Sigmoid colon (tissue), 4 donors: ENCODE measurements around a stretch of chr7.

DNA sequence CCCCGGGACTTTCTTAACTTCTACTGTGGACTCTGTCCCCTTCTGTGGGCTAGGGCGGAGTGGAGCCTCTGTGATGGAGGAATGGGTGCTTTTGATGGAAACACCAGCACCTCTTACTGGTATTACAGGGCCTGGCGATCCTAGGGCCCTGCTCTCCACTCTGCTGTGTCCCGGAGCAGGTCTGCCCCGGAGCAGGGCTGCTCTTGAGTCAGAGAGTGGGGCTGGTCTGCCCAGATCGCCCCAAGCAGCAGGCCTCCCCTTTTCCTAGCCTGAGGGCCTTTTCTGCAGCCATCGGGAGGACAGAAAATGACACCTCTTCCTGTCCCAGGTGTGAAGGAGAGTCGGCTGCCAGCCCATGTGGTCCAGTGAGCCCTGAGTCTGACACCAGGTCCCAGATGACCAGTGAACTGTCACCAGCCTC is 1.4 kb downstream of the ZNF282 start:
- PRO-cap: no peak
- RAMPAGE, long total RNA, 4 experiments: no peak in any of the 4 experiments

DNA sequence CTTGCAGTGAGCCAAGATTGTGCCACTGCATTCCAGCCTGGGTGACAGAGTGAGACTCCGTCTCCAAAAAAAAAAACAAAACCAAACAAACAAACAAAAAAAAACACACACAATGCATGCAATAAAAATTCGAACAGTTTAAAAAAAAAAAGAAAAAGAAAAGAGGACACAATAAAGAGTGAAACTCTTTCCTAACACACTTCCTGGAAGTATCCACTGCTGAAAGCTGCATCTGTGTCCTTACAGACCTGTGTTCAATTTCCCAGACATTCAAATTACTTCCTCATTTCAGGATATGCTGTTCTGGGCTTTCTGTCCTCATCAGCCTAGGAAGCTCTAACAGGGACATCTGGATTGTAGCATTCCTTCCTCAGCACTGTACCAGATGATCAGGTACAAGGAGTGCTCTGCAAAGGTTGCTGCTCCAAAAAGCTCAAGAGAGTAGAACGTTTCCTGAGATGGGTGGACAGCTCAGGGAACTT is 10.8 kb upstream of the ZNF212 start:
- PRO-cap: no peak
- RAMPAGE, long total RNA, 4 experiments: no peak in any of the 4 experiments

GRCh38 chr7:149283955-149284674 is 22.1 kb downstream of the ZNF783 start:
- PRO-cap: no peak
- RAMPAGE, long total RNA, 4 experiments: no peak in any of the 4 experiments

- PRO-cap: no peak
- RAMPAGE, long total RNA, 4 experiments: no peak in any of the 4 experiments
Observed at GRCh38 chr7:149285621-149286184, 23.7 kb downstream of the ZNF783 start.

- PRO-cap: no peak
- RAMPAGE, long total RNA, 4 experiments: no peak in any of the 4 experiments
Observed at GRCh38 chr7:149474110-149475000, 13.5 kb upstream of the ZNF777 start.

GRCh38 chr7:149496756-149497399 is 731 bp downstream of the ZNF746 start:
- PRO-cap: no peak
- RAMPAGE, long total RNA, 4 experiments: no peak in any of the 4 experiments

- PRO-cap: no peak
- RAMPAGE, long total RNA, 4 experiments: start-site peak on the minus strand in 1 of 4 experiments, at chr7:149606376-149606517 at its widest, 17 reads per replicate
Observed at GRCh38 chr7:149605956-149607020, 108.5 kb upstream of the KRBA1 start.

DNA sequence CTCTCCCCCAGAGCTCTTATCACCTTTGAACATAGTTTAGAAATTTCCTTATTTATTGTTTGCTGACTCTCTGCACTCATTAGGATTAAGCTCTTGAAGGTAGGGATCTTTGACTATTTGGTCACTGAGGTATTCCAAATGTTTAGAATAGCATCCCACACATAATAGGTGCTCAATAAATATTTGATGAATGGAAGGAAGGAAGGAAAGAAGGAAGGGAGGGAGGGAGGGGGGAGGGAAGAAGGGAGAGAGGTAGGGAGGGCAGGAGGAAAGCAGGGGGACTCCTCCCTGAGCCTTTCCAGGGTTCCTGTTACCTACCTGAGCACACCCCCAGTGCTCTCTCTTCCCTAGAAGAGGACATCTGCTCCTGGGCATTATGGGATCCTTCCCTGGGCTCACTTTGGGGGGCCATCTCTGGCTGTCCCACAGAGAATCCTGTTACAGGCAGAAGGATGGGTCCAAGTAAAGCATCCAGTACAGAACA is 3.2 kb downstream of the ZNF467 start:
- PRO-cap: no peak
- RAMPAGE, long total RNA, 4 experiments: no peak in any of the 4 experiments

DNA sequence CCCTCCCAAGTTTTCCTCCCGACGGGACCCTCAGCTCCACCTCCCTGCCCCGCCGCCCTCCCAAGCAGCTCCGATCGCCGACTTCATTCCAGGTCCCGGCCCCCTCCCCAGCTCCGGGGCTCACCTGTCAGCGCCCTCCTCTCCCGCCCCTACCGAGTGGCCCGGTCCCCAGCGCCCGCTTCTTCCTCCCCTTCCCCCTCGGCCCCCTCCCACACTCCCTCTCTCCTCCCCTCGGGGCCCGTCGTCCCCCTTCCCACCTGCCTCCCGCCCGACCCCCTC is 869 bp downstream of the ZNF467 start:
- PRO-cap: no peak
- RAMPAGE, long total RNA, 4 experiments: no peak in any of the 4 experiments

GRCh38 chr7:149847646-149848231 is 9.6 kb downstream of the ZNF862 start:
- PRO-cap: no peak
- RAMPAGE, long total RNA, 4 experiments: no peak in any of the 4 experiments

DNA sequence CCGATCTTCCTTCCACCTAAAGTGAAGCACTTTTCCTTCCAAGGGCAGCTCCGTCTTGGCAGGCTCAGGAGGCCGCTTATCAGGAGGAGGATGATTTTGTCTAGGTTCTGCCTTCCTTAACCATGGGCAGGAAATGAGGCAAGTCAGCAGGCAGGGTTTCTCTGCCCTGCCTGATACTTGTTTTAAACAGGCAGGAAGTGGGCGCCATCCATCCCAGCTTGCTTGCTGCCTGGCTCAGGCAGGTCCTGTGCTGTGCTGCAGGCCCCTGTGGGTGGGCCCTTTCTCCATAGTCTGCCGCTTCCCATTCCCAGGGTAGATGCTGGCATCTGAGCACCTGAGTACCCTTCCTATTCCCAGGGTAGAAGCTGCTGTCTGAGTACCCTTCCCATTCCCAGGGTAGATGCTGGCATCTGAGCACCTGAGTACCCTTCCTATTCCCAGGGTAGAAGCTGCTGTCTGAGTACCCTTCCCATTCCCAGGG is 8.2 kb upstream of the ATP6V0E2 start:
- PRO-cap: no peak
- RAMPAGE, long total RNA, 4 experiments: no peak in any of the 4 experiments

- PRO-cap: no peak
- RAMPAGE, long total RNA, 4 experiments: no peak in any of the 4 experiments
Observed at GRCh38 chr7:149874169-149874378, 305 bp downstream of the ATP6V0E2 start.

- PRO-cap: no peak
- RAMPAGE, long total RNA, 4 experiments: no peak in any of the 4 experiments
Observed at GRCh38 chr7:150369885-150370604, 1.4 kb downstream of the REPIN1 start.

- PRO-cap: no peak
- RAMPAGE, long total RNA, 4 experiments: no peak in any of the 4 experiments
Observed at GRCh38 chr7:150374016-150374860, 4.9 kb upstream of the ZNF775 start.

DNA sequence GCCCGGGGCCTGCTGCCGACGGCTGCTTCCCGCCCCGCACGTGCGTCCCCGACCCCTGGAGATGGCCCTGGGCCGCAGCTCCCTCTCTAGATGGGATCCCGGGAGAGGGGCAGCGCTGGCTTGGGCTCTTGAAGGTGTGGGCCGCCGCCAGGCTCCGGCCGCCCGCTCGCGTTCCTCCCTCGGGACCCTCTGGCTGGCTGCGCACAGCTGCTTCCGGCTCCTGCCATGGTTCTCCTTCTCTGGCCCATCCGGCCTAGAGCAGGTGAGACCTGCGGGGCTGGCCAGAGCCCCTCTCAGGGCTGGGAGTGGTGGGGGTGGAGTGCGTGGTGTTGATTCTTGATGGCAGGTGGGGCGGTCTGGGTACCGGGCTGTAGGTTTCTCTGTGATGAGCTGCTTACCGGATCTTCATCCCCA is 2.8 kb downstream of the ENSG00000284691 start:
- PRO-cap: no peak
- RAMPAGE, long total RNA, 4 experiments: no peak in any of the 4 experiments

GRCh38 chr7:150479045-150479535 is 28.7 kb downstream of the GIMAP8 start:
- PRO-cap: no peak
- RAMPAGE, long total RNA, 4 experiments: no peak in any of the 4 experiments

DNA sequence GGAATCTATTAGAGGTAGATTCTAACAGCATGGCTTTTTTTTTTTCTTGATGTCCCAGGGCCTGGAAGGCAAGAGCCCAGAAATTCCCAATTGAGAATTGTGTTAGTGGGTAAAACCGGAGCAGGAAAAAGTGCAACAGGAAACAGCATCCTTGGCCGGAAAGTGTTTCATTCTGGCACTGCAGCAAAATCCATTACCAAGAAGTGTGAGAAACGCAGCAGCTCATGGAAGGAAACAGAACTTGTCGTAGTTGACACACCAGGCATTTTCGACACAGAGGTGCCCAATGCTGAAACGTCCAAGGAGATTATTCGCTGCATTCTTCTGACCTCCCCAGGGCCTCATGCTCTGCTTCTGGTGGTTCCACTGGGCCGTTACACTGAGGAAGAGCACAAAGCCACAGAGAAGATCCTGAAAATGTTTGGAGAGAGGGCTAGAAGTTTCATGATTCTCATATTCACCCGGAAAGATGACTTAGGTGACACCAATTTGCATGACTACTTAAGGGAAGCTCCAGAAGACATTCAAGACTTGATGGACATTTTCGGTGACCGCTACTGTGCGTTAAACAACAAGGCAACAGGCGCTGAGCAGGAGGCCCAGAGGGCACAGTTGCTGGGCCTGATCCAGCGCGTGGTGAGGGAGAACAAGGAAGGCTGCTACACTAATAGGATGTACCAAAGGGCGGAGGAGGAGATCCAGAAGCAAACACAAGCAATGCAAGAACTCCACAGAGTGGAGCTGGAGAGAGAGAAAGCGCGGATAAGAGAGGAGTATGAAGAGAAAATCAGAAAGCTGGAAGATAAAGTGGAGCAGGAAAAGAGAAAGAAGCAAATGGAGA is 5.1 kb downstream of the GIMAP4 start:
- PRO-cap: no peak
- RAMPAGE, long total RNA, 4 experiments: no peak in any of the 4 experiments

GRCh38 chr7:150629060-150630105 is 2.8 kb downstream of the GIMAP6 start:
- PRO-cap: no peak
- RAMPAGE, long total RNA, 4 experiments: no peak in any of the 4 experiments

GRCh38 chr7:150686083-150686717 is 694 bp downstream of the GIMAP2 start:
- PRO-cap: no peak
- RAMPAGE, long total RNA, 4 experiments: no peak in any of the 4 experiments

DNA sequence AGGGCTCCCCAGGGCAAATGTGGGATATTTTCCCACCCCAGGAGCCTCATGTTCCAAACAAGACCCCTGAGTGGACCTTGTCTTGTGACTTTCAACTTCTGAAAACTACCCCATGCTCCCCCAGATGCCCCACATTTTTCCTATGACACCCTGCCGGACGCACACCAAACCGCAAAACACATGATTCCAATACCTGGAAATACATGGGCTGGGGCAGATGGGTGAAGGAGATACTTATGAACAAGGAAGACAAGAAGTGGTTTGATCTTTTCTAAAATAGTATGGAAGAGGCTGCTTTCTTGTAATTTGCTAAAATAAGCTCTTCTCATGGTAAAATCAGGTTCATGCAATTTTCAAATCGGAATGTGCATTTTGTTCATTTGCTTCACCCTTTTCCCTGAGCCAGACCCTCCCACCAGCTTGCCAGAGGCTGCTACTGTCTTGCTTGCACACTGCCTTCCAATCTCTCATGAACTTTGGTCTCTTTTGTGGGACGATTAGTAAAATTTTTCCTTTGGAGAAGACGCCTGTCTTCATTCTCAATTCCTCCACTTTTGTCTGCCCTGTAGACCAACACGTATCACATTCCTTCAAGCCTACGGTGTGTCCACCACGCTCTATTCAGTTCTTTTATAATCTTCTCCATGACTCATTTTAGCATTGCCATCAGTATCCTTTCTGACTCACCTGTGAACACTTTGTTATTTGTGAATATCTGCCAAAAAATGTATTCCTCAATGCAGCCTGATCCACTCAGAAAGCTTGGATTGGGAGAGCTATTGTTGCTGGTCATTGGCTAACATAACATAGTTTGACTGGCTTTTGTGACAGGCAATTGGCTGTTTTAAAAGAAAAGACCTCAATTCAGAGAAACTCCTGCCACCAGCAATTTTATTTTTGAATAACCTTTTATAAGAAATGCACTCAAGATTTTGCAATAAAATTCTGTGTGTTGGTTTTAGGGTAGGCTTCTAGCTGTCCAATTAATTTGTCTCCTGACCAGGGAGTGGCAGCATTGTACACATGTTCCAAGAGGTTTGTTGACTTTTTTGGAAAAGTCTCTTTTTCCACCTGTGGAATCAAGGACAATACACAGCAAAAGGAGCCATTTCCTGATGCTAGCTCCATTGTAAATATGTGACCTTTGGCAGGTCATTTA is 1.4 kb downstream of the GIMAP5 start:
- PRO-cap: no peak
- RAMPAGE, long total RNA, 4 experiments: no peak in any of the 4 experiments